ENCODE measurements around a stretch of chr2.

GRCh38 chr2:64838680-64839223 lies 150.4 kb upstream of the SLC1A4 start:
- PRO-cap, result no peak

- PRO-cap, result no peak
Observed at GRCh38 chr2:64937643-64937927, 51.6 kb upstream of the SLC1A4 start.

- PRO-cap, result no peak
Observed at GRCh38 chr2:64943673-64944224, 45.5 kb upstream of the SLC1A4 start.

DNA sequence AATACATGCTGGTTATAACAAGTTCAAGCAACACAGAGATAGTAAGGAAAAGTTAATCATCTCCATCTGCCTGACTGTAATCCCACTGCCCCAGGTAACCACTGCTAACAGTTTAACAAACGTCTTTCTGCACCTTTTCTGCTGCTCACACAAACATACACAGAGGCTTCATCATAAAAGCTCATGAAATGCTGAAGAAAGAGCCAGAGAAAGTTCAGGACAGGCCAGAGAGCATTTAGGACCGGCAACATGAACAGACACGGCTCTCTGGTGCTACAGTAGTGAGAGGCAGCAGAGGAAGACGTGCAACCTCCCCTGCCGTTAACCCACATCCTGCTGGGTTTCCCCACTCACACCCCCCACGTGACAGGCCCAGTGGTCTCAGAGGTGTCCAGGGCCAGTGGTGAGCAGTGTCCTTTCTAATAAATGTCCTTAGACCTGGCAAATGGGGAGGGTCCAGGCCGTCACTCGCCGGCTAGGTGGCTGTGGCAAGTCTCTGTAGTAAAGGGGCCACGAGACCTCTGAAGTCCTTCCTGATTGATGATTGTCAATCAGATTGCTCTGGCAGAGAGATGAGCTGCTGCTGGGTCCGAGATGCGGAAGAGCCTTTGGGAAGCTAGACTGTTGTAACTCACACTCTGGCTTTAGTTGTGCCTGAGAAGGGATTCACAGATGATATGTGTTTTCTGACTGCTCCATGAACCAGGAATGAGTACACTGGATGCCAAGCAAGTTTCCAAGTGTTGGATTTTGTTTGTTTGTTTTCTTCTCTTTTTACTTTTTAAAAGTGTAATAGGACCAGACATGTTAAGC lies 42.9 kb upstream of the SLC1A4 start:
- PRO-cap, result no peak

DNA sequence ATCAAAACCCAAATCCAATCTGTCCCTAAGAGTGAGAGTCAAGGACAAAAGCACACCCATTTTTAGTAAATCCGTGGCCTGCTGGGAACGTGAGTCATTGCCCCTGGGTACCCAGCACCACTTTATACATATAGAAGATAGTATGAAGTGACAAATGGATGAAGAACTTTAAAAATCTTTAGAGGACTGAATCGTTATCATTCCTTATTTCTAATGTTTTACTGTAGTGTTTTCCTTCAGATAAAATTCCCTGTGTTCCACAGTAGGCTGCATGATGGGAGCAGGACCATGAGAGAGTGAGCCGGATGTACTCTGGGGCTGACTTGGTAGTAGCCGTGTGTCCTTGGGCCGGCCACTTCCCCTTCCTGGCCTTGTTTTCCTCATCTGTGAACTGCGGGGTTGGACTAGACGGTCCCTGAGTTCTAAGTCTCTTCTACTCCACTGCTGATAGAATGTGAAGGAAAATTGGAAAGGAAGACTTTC lies 28.5 kb upstream of the CEP68 start:
- PRO-cap, result no peak

DNA sequence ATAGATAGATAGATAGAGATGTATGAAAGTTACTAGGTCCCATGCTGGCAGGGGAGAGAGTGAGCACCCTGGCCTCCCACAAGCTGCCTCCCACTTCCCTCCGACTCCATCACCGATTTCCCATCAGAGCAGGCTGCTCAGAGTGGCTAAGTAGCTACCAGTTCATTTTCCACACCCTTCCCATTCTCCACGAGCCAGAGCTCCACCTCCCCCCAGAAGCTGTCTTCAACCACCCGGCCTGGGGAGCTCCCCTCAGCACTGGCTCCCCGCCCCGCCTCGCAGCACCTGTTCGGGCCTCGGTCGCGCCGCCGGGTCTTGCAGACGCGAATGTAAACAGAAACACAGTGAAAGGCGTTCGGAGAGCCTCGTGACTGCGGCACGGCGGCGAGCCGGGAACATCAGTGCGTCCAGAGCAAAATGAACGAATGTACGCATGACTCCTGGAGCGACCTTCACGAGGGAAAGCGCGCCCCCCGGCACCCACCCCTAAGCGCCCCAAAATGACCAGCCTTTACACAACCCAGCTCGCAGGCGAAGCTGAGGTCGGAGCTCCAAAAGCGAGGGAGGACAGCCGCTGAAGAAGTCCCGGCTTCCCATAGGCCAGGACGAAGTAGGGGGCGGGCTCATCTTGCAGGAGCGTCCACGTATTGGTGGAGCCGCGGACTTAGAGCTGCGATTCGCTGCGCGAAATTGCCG lies 438 bp upstream of the CEP68 start:
- PRO-cap, result bidirectional peak, plus-strand start at position 336 of the sequence, minus-strand start at position 331 of the sequence; bidirectional peak, plus-strand start outside the sequence, minus-strand start at position 539 of the sequence

DNA sequence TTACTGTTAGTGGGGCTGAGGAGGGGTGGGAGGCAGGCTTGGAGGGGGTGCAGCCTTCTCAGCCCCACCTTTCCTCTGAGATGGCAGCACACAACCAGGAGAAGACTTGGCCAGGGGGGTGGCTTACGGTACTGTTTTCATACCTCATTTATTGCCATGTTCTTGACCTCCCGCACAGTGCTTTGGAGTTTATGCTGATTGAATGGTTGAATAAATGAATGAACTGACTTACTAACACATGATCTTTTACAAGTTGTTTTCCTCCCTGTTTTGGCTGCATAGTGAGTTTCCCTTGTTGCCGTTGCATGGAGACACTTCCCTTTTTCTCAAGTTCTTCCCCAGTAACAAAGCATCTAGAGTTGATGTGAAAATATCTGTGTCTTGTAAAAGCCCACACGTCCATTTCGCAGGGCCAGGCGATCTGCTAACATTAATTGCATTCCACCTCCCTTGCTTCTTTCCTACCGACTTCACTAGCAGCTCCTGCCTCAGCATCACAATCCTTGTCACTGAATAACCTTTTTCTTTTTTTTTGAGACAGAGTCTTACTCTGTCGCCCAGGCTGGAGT lies 35.7 kb upstream of the RAB1A start:
- PRO-cap, result no peak

DNA sequence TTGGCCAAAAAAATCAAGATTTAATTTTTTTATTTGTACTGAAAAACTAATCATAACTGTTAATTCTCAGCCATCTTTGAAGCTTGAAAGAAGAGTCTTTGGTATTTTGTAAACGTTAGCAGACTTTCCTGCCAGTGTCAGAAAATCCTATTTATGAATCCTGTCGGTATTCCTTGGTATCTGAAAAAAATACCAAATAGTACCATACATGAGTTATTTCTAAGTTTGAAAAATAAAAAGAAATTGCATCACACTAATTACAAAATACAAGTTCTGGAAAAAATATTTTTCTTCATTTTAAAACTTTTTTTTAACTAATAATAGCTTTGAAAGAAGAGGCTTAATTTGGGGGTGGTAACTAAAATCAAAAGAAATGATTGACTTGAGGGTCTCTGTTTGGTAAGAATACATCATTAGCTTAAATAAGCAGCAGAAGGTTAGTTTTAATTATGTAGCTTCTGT lies 42.3 kb downstream of the ACTR2 start:
- PRO-cap, result no peak

- PRO-cap, result bidirectional peak, plus-strand start at chr2:65366767, minus-strand start at chr2:65366631
Observed at GRCh38 chr2:65366512-65367020, 65.8 kb downstream of the SPRED2 start.

GRCh38 chr2:65398374-65398619 lies 34.1 kb downstream of the SPRED2 start:
- PRO-cap, result no peak

DNA sequence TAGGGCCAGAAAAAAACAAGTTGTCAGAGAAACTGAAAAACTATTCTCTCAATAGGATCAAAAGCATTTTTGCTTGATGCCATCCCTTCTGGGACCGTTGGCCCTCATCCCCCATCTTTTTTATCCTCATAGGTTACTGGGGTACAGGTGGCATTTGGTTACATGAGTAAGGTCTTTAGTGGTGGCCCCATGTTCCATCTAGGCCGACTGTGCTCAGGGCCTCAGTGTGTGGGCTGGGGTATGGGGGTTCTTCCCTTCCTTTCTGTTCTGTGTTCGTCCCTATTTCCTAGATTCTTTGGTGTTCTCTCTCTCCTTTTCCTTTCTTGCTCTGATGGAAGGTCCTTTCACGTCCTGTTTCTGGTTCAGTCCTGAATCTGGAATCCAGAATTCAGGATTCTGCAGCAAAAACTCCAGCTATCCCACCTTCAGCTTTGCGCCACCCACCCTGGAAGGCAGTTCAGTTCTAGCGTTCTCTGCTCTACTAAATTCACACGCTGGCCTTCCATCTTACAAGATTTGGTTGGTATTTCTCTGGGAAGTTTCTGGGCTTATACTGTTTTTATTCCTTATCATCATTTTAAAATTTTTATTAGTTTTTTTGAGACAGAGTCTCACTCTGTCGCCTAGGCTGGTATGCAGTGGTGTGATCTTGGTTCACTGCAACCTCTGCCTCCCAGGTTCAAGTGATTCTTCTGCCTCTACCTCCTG lies 31.9 kb downstream of the SPRED2 start:
- PRO-cap, result no peak

DNA sequence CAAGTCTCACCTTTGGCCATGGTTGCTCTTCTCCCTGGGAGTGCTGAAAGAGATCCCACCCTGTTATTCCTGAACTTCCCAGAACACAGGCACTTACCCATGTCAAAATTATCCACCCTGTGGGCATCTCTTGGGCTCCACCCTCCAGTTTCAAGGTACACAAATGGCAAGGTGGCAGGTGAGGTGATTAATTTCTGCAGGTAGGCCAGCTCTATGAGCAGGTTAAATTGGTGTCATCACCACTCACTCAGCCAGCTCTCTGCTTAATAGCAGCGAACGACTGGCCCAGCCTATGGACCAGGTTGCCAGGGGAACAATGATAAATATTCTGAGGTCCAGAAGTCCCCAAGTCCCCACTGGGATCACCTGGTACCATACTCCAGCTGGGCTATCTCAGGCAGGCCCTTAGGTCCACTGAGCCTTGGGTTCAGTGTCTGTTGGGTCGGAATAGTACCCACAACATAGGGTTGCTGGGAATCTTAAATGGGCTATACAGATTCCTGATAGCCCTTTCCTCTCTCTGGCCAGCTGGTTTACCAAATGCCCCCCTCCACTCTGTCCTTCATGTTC lies 2.4 kb upstream of the SPRED2 start:
- PRO-cap, result no peak

GRCh38 chr2:66561875-66562561 lies 127.1 kb downstream of the MEIS1 start:
- PRO-cap, result no peak

DNA sequence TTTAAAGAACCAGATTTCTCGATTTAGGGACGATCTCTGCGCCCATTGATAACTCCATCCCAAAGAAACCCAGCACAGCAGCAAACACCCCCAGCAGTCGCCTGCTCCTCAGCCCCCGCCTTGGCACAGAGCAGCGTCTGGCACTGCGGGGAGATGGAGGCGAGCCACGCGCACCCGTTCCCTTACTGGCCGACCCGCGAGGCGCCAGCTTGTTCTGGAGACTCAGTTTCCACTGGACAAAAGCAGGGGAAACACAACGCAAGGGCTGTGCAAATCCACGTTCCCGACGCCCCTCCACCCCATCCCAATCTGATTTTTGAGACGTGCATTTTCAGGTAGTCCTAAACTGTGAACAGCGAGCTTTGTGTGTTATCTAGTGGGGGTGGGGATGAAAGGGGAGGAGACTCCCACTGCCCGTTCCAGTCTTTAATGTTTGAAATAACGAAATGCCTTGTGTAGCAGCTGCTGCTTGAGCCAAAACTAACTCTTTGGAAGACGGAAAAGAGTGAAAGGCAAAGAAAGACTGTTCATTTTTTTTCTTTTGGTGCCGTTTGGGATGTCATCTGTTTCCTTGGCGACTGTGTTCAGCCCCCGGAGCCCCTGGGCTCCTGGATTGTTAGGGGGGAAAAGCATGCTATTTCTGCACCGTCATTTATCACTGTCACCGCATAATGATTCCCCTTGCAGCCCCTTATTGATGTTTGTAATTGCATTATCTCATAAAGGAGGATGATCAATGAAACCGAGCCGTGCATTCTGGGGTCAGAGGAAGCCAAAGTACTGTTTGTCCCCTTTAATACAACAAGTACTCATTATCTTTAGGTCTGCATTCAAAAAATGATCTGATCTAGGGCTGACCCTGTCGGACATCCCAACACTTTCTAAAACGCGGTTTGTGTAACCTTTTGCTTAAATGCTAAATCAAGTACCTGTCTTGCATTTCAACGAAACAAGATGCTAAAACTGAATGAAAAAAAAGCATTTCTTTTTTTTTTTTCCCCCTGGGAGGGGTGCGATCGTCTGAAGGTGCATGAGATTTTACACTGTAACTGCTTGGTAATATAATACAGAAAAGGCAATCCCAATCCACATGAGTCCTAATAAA lies 143.5 kb downstream of the MEIS1 start:
- PRO-cap, result bidirectional peak, plus-strand start at position 126 of the sequence, minus-strand start outside the sequence; bidirectional peak, plus-strand start at position 426 of the sequence, minus-strand start at position 311 of the sequence; bidirectional peak, plus-strand start at position 720 of the sequence, minus-strand start at position 482 of the sequence

- PRO-cap, result no peak
Observed at GRCh38 chr2:67065260-67065501, 332.0 kb upstream of the ETAA1 start.

DNA sequence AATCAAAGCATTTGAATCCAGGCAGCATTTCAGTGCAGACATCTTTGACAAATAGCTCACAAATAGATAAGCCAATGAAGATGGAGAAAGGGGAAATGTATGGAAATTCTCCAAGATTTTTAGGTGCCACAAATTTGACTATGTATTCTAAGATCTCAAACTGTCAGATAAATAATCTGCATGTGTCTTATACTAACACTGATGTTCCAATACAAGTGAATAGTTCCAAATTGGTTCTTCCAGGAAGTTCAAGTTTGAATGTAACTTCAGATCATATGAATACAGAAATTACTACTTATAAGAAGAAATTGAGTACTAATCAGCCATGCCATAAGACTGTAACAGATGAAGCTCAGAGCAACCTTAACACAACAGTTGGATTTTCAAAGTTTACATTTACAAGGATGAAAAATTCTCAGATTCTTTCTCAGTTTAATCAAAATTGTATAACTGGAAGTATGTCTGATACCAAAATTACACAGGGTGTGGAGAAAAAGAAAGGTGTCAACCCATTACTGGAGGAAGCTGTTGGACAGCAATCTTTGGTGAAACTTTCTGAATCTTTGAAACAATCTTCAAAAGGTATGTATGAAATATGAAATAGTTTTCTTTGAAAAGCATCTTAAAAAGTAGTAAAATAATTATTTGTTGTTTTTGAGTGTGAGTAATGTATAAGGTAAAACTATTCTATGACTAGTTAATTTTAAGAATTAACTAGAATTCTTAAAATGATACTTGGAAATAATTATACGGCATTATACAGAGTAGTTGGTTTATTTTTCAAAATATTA lies 7.8 kb downstream of the ETAA1 start:
- PRO-cap, result no peak

DNA sequence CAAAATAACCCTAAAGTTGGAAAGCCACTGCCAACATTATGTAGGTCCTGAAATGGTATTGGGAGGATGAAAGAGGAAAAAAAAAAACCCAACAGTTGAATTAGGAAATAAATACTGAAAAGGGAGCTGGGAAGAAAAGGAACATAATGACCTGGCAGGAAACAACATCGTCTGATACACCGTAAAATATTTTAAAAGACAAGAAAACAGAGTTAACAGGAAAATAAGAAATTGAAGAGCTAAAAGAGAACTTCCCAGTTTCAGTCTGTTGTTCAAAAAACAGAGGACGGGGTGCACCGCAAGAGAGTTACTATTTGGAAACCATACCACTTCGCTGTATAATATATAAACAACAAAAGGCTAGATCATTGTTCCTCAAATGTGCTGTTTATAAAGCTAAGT lies 2.3 kb downstream of the PPP3R1 start:
- PRO-cap, result no peak

DNA sequence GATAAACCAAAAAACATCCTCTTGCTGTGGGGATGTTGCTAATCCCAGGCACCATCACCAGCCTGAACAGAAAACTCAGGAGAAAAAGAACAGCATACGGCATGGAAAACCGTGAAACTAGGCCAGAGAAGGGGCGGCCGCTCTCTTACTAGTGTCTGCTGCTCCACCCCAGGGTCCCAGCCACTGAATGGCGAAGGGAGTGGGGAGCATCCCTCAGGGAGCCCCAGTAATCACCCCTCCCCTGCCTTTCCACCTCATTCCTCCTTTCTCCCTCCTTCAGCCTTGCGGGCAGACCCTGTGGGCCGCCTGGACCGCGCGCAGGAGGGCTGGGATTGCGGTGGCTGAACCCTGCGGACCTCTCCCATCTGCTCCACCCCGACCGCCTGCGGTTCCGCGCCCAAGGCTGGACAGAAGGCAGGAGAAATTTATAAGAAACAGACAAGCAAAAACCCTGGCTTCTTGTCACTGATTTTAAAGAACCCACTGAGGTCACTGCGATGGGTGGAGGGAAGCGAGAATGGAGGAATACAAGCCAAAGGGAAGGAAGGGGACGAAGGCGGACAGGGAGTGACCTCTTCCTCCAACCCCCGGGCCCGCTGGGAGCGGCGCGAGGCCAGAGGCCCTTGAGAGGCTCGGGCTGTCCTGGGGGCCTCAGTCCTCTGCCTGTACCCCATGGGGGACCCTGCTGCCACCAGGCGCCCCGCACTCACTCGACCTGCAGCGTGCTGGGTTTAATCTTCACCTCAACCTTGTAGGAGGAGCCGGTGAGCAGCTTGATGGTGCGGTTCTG lies 1.0 kb downstream of the CNRIP1 start:
- PRO-cap, result unidirectional peak, plus-strand start at position 257 of the sequence

- PRO-cap, result bidirectional peak, plus-strand start at chr2:68320072, minus-strand start at chr2:68319707
Observed at GRCh38 chr2:68320025-68320379, 253 bp upstream of the CNRIP1 start.

GRCh38 chr2:68389304-68389827 lies 24.3 kb downstream of the PLEK start:
- PRO-cap, result no peak